Myometrial cell (primary cell): ENCODE results near the gene PVRIG.

GRCh38 chr7:99828691-99829335 lies 1.0 kb downstream of the CYP3A43 start:
- RAMPAGE, long total RNA = no peak

DNA sequence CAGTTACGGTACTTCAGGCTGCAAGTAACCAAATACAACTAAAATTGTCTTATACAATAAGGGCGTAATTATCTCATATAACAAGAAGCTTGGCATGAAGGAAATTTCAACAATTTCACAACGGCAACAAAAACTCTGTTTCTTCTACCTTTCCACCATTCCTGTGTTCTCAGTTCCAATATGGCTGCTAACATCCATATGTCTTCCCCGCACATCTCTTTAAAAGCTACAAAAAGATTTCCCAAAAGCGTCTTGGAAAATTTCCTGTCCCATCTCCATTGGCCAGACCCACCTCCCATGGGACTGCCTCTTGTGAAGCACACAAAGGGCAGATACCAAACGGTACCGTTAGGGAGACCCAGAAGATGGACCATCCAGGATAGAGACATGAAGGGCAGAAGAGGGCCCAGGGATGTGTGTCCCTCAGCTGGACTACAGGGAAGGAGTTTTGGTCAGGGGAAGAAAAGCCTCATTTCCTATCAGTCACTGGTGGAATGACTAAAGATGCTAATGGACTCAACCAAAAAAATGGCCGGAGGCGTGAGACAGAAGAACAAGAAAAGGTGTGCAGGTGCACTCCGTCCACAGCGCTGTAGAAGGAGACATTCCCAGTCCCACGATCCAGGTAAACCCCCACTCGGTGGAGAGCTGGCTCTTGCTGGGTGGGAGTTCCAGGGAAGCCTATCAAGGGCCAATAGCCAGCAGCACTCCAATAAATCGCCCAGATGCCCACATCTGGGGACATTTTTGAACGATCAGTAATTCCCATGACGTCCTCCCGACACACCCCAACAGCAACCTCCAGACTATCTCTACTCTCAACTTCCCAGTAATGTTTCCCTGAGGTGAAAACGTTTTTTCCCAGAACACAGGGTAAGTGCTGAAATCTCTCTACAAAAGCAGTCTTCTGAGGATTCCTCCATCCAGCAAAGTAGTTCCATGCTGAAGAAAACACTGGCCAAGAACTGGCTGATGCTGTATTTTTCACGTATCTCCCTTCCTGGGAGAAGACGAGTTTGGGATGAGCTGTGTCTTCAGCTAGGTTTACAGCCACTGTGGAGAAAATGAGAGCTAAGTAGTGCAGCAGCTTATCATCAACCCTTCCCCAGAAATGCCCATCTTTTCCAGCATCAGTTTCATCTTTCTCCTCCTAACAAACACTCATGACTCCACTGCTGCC lies 15.3 kb upstream of the OR2AE1 start:
- RAMPAGE, long total RNA = no peak

DNA sequence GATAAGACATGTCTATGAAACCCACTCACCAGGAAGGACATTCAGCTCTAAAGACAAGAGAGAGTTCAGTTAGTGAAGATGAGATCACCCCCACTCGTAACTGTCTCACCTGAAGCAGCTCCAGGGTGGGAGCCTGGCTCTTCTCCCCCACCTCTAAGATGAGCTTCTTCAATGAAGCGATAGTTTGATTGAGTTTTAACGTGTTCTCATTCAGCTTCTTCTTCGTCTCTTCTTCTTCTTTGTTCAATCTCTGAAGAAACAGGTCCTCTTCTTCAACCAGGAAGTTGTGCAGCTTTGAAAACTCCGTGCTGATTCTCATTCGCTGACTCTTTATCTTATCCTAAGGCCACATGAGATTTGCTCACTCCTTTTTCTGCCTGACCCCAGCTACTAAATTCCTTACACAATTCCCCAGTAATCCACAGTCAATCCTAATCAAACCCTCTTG lies 10.8 kb downstream of the TRIM4 start:
- RAMPAGE, long total RNA = no peak

GRCh38 chr7:99971713-99972210 lies 4.1 kb downstream of the AZGP1 start:
- RAMPAGE, long total RNA = no peak

- RAMPAGE, long total RNA = no peak
Observed at GRCh38 chr7:100009711-100010247, 5.6 kb upstream of the ZKSCAN1 start.

DNA sequence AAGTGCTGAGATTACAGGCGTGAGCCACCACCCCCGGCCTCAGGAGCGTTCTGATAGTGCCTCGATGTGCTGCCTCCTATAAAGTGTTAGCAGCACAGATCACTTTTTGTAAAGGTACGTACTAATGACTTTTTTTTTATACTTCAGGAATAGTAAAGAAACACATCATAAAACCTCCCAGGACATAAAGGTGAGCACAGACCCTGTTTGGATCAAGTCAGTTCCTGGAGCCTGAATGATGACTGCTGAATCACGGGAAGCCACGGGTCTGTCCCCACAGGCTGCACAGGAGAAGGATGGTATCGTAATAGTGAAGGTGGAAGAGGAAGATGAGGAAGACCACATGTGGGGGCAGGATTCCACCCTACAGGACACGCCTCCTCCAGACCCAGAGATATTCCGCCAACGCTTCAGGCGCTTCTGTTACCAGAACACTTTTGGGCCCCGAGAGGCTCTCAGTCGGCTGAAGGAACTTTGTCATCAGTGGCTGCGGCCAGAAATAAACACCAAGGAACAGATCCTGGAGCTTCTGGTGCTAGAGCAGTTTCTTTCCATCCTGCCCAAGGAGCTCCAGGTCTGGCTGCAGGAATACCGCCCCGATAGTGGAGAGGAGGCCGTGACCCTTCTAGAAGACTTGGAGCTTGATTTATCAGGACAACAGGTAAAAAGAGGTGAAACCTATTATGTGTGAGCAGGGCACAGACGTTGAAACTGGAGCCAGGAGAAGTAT lies 8.0 kb downstream of the ZKSCAN1 start:
- RAMPAGE, long total RNA = no peak

DNA sequence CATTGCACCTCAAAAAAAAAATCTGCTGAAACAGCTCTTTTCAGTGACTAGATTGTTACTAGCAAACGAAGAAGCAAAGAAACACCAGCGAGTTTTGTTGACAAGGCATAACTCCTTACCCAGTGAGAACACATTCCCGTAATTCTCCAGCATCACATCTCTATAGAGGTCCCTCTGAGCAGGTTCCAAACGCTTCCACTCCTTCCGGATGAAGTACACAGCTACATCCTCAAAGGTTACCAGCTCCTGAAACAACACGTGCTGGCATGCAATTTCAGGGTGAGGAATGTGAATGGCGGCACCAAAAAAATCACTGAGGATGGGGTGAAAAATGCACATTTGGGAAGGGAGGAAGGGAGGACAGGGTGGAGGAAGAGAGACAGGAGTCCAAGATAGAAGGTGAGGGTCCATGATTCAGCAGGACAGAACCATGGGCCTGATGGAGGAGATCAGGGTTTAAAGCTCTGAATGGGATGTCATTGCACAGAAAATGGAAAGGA lies 6.5 kb downstream of the ZNF3 start:
- RAMPAGE, long total RNA = no peak

GRCh38 chr7:100078952-100079591 lies 2.5 kb downstream of the ZNF3 start:
- RAMPAGE, long total RNA = no peak

GRCh38 chr7:100088214-100088802 lies 461 bp upstream of the COPS6 start:
- RAMPAGE, long total RNA = no peak

- RAMPAGE, long total RNA = no peak
Observed at GRCh38 chr7:100118774-100119160, 391 bp downstream of the TAF6 start.

- RAMPAGE, long total RNA = no peak
Observed at GRCh38 chr7:100127342-100127878, 643 bp downstream of the MBLAC1 start.

GRCh38 chr7:100198592-100199121 lies 20.9 kb downstream of the STAG3 start:
- RAMPAGE, long total RNA = no peak

GRCh38 chr7:100218975-100219664 lies 629 bp upstream of the PVRIG start:
- RAMPAGE, long total RNA = no peak

DNA sequence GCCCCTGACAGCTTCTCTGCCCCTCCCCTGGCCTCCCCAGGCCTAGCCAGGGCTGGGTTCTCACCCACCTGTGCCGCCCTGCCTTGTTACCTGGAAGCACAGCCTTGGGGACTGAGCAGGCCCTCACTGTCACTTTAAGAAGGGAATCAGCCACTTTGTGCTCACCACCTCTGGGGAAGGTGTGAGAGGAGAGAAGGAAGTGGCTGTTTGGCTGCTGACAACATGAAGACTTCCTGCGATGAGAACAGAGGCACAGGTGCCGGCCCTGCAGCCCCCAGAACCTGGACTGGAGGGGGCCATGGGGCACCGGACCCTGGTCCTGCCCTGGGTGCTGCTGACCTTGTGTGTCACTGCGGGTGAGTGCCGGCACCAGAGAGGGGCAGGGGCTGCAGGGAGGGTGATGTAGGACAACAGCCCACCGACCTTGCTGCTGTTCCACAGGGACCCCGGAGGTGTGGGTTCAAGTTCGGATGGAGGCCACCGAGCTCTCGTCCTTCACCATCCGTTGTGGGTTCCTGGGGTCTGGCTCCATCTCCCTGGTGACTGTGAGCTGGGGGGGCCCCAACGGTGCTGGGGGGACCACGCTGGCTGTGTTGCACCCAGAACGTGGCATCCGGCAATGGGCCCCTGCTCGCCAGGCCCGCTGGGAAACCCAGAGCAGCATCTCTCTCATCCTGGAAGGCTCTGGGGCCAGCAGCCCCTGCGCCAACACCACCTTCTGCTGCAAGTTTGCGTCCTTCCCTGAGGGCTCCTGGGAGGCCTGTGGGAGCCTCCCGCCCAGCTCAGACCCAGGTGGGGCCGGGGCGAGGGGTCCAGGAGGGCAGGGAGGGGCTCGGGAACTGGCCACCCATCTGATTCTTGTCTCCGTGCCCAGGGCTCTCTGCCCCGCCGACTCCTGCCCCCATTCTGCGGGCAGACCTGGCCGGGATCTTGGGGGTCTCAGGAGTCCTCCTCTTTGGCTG lies at the start of gene PVRIG:
PVRIG (plus strand) TSS at position 277 of the 962 bp plus-strand sequence.
- RAMPAGE, long total RNA = no peak

GRCh38 chr7:100334957-100335475 lies 22.9 kb upstream of the PILRB start:
- RAMPAGE, long total RNA = no peak

DNA sequence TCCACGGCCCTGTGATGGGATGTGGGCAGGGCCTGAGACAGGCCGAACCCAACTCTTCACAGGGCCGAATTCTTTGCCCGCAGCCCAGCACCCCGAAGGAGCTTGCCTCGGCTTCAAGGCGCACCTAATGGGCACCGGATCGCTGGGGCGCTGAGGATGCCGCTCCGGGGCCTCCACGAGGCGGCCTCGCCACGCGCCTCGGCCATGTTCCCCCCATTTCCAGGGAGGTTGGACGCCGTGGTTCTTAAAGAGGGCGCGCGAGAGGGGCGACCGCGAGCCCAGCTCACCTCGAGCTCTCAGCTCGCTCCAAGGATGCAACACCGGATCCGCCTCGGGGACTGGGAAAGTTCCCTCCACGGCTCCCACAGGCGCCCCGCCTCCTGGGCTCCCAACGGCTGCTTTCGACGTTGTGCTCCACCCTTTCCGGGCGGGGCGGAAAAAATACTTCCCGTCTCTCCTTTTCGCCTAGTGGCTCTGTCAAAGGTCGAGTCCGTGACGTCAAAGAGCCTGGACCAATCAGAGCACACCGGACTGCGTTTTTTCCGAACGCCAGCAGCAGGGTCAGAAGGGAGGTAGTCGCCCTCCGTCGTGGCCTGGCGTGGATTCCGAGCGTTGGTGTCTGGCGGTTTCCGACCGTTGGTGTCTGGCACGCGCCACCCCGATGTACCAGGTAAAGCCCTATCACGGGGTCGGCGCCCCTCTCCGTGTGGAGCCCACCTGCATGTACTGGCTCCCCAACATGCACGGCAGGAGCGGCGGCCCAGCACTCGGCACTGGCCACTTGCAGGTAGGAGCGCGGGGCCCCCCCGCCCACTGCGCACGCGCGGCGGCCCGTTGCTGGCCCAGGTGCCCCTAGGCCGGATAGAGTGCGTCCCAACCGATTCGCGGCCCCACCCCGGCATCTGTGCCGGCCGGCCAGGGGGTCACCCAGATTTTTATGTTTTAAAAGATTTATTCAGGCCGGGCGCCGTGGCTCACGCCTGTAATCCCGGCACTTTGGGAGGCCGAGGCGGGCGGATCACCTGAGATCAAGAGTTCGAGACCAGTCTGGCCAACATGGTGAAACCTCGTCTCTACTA lies 22.0 kb upstream of the PILRB start:
- RAMPAGE, long total RNA = start-site peak on the minus strand centred at position 375 of the sequence, 91 bp wide, 854 and 1,110 reads in 2 replicates; start-site peak on the plus strand centred at position 553 of the sequence, 39 bp wide, 41 and 58 reads in 2 replicates

DNA sequence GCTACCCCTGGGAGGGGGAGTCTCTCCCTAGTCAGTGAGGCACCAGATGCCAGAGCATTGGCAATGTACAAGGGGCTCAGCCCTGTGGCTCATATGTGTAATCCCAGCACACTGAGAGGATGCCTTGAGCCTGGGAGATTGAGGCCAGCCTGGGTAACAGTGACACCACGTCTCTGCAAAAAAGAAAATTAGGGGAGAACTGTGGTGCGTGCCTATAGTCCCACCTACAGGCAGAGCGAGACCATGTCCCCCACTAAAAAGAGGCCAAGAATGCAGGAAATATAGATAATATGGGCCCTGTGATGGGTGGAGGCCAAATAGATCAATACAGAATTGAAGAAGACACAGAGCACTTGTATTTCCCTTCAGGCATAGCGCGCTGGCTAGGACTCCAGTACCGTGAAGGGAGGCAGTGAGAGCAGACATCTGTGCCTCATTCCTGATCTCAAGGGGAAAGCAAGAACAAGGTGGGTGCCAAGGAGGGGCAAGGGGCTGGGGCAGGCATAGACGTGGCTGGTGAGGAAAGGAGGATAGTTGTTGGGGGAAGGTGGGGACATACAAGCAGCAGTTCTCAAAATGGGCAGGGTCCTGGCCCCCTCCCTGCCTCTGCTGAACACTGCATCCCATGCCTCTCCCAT lies 3.0 kb upstream of the PILRB start:
- RAMPAGE, long total RNA = no peak

DNA sequence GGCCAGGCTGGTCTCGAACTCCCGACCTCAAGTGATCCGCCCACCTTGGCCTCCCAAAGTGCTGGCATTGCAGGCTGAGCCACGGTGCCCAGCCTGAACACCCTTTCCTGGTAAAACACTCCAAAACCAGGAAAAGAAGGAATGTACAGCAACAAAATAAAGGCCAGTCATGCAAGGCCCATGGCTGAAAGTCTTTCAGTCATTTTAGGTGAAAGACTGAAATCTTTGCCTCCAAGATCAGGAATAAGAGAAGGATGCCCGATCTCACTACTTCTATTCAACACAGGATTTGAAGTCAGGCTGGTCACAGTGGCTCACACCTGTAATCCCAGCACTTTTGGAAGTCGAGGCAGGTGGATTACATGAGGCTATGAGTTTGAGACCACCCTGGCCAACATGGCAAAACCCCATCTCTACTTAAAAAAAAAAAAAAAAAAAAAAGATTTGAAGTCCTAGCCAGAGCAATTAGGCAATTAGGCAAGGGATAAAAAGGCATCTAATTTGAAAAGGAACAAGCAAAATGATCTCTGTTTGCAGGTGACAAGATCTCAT lies 4.9 kb downstream of the PILRB start:
- RAMPAGE, long total RNA = no peak

GRCh38 chr7:100429958-100430597 lies 447 bp downstream of the MEPCE start:
- RAMPAGE, long total RNA = no peak

DNA sequence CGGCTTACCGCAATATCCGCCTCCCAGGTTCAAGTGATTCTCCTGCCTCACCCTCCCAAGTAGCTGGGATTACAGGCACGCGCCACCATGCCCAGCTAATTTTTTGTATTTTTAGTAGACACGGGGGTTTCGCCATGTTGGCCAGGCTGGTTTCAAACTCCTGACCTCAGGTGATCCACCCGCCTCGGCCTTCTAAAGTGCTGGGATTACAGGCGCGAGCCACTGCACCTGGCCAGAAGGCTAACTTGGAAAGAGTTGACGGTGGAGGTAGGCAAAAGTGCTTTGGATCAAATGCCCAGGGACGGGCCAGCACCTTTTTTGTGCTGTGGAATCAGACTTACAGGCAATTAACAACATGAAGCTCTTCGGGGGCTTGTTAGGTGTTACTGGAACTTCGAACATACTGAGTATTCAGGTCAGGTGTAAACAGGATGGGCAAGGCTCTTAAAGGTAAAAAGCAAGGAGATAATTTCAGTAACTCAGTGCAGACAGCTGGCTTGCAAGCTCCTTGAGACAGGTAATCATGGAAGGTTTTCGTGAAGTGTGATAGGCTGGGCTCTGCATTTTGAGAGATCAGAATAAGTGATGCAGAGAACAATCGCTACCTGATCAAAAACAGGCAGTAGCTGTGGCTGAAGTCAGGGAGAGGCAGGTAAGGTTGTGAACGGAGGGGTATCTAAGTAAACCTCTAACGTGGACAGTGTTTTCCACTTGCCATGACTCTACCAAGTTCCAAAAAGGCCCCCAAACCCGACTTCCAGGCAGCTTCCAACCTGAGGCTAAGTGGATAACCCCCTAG lies 1.7 kb downstream of the PPP1R35 start:
- RAMPAGE, long total RNA = no peak